Thoracic aorta endothelial cell (primary cell): ENCODE data around the gene TGIF1.

- CAGE, long polyA plus RNA: no peak
These were observed 65.3 kb upstream of the TGIF1 start for GRCh38 chr18:3384544-3385251.

- CAGE, long polyA plus RNA: no peak
These were observed 48.3 kb upstream of the TGIF1 start for GRCh38 chr18:3401575-3402252.

DNA sequence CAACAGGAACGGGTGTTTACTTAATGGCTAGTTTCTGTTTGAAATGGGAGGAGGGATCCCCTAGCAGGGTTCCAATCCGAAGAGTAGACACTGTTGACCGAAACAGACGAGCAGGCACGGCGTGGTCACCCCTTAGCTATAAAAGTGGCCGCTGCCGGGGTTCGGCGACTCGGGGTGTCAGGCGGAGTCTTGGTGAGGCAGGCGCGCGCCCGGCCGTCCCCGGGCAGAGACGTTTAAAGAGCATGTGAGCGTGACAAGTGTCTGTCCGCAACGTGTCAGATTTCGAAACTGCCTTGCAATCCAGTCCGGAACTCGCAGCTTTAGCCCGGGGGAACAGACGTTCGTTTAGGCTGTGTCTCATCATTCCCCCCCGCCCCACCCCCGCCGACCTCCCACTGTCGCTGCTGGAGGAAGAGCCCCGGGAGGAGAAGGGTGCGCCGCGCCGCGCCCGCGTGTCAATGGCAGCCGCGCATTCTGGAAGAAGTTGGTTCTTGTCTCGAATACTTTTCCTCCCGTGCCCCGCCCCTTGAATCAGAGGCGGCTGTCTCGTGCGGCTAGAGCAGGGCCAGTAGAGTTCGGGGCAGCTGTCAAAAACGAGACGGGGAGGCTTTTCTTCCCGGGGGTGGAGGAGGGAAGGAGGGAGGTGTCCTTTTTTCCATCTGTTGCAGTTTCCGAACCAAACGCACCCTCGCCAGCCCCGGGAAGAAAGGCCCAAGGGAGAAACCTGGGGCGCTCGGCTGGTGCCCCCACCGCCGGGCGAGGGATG is 615 bp upstream of the TGIF1 start:
- CAGE, long polyA plus RNA: no peak

GRCh38 chr18:3450149-3451121 is at the start of gene TGIF1:
Gene TGIF1 (plus strand): TSS chr18:3450172.
- CAGE, long polyA plus RNA: no peak

DNA sequence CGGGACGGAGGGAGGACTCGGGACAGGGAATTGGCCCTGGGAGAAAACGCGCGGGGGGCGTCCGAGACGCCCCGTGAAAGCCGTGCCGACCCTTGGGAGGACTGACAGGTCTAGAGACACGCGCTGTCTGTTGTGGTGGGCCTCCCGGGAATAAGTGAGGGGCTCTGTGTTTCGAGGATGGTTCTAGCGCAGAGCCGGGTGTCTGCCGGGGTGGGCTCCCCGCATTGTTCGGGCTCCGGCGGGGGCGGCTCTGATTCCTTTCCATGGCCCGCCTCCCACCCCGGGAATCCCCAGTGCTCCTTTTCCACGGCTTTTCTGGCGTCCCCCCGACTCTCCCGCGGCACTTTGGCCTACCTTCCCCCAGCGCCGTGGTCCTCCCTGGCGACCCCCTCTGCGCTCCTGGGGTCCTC is 1.8 kb downstream of the TGIF1 start:
- CAGE, long polyA plus RNA: no peak

DNA sequence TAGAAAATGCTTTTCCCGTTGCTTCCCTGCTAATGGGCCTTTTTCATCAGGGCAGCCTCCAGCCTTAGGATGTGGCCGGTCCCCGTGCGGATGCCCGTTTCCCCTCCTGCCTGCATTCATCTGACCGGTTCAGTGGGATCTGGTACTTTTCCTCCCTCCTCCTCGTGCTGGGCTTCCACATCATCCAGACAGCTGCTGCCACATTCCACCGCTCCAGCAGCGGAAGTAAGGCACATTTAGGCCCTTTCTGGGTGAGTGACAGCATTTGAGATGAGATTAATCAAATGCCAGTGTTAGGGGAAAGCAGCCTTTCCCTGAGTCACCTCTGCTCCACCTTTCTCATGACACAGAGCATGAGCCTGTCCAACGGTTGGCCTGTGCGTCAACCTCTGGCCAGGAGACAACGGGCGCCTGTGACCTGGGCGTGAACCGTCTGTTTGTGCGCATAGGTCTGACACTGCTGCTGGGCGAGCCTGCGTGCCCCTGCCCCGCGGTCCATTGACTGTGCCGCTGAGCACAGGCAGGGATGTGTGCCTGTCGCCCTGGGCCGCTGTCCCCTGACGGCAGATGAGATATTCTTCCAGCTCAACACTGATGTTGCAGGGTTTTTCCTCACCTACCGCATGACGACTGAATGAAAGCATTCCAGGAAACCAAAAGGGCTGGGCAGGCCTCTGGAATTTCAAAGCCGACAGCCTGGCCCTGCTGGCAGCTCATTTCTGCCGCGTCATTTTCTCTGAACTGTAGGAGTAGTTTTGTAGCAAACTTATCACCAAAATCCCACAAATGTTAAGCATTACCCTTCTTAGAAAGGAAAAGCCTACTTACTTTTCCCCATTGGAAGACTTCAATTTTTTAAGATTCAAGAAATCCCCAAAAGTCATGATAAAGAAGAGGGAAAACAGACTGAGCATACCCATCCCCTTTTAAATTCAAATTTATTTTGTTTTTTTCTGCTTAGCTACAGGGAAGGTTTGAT is 174.1 kb downstream of the TGIF1 start:
- CAGE, long polyA plus RNA: no peak

DNA sequence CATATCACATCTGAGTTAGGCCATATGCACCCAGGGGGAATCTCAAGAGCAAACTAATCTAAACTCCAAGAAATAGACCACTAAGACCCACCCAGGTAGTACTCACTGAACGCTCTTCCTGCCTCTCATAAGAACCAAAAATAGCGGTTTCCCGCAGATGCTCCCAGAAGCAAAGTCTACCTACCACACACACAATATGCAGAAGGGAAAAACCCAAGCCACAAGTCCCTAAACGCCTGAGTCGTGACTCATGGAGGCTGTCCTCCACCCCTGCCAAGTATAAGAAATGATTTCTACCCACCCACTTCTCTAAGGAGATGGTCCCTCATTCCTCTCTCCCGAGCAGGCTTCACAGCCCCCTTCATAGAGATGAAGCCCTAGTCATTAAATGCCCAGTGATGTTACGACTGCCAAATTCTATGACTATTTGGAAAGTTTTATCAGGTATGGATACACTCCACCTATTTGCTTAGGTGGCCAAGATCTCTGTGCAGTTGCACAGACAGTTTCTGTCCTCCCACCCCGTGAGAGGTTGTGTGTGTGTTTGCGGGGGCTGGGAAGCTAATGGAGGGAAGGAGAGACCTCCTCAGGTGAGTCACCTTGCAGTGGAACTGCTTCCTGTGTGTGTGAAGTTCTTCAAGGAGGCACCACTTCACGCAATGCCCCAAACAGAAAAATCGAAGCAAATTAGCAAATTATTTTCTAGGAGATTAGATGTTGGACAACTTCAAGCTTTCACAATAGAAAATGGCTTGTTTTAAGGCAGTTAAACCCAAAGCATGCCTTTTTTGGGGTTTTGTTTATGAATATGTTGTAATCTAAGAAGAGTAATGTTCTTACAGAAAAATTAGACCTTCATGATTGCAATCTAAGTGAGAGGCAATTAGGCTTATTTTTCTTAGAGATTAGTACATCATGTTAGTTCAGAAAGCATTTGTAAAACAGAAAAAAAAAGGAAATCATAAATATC is 175.1 kb downstream of the TGIF1 start:
- CAGE, long polyA plus RNA: no peak

DNA sequence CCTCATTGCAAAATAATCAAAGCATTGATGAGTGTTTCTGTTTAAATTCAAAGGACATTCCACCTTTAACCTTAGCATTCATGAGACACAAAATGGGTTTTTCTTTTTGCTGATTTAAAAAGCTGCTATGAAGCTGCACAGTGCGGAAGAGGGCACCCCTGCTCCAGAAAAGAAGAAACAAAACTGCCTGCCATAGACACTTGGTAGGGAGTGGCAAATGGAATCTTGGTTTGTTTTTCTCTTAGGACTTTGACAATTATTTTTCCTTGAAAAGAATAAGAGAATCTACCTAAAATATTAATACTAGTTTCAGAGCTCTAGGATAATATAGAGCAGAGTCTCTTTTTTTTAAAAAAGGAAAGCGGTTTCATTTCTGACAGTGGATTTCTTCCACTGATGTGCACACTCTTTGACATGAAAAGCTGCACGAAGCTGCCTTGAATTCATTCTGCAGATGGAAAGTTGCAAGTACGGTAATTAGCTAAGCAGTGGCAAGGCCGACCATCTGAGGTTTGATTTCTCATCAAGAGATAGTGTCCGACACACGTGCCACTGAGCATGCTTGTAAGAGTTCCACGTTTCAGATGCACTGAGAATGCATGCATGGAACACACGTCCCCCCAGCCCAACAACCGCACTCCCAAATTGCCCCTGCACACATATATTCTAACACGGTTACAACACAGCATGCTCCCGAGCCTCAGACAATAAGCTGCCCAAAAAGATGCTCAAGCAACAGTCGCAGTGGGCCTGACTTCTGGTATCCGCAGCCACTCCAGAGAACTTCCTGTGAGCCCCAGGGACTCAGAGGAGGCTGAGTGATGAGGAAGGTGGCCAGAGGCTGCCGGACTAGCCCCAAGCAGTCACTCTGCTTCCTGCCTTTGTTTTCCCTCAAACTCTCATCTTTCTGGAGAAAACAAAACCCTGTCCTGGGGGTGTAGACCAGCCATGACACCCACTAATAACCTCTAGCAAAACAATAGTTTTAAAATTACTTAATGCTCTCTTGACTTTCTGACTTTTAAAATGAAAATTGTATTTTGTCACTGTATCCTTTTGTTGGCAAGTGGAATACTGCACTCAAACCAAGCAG is 203.8 kb downstream of the TGIF1 start:
- CAGE, long polyA plus RNA: no peak

- CAGE, long polyA plus RNA: no peak
These were observed 488.2 kb downstream of the DLGAP1 start for GRCh38 chr18:3966675-3967505.

DNA sequence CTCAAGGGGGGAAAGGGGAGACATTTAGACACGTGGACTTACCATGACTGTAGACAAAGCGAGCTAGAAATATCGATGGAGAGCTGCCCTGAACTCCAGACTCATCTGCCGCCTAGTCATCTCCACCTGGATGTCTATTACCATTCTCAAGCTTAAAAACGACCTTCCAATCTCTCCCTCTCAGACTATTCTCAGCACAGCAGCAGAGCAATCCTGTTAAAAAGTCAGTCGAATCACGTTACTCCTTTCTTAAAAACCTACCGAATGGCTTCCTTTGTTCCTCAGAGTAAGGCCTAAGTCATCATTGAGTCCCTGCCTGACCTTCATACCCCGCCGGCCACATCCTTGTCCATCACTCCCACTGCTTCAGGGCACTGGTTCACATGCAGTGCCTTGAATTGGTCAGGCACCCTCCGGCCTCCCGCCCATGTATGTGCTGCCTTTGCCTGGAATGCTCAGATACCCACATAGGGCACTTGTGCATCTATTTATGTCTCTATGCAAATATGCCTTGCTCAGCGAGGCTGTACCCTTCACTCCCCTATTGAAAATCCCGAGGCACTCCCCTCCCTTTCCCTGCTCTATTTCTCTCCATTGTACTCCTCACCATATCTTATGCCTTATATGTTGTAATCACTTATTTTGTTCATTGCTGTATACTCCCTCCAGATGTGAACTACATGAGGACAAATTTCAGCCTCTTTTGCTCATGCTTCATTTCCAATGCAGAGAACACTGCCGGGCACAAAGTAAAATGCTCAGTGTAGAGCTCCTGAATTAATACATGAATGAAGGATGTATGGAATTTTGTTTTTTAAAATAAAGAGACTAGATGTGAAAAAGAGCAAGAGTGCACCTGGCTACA is 206.3 kb downstream of the DLGAP1 start:
- CAGE, long polyA plus RNA: no peak

GRCh38 chr18:4691817-4692293 is 236.7 kb upstream of the DLGAP1 start:
- CAGE, long polyA plus RNA: no peak

DNA sequence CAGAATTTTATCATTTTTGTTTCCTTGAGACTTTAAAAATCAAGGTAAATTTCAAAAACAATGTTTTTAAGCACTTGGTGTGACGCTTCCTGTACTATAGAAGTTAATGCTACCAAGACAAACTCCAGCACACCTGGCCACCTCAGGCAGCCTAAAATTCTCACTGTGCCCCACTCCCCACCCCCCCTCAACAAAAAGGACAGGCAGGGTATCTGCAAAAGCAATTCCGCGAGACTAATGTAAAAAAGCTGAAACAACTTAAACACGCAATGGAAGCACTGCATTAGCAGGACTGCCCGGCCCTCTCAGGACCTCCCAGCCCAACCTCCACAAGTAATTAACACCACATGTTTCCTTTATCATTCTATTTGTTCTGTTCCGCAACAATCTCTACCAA is 1.5 kb downstream of the EPB41L3 start:
- CAGE, long polyA plus RNA: no peak

- CAGE, long polyA plus RNA: no peak
These were observed 166.4 kb upstream of the TMEM200C start for GRCh38 chr18:6061647-6062142.

DNA sequence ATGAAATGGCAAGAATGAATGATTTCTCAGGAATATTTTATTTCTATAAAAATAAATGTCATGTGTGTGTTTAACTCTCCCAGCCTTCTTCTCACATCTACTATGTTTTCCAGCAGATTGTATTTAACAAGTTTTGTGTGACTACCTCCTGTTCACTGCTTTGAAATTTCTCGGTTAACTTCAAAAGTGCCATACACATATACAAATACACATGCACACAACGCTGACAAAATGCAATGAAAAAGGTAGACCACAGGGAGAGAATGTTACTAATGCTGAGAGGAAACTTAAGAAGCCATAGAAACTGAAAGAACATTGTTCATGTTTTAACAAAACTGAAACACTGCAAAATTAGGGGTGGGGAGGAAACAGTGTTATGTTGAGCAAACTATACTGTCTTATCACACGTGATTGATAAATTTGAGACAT is 165.7 kb downstream of the L3MBTL4 start:
- CAGE, long polyA plus RNA: no peak

GRCh38 chr18:6394437-6394713 is 20.3 kb downstream of the L3MBTL4 start:
- CAGE, long polyA plus RNA: no peak

DNA sequence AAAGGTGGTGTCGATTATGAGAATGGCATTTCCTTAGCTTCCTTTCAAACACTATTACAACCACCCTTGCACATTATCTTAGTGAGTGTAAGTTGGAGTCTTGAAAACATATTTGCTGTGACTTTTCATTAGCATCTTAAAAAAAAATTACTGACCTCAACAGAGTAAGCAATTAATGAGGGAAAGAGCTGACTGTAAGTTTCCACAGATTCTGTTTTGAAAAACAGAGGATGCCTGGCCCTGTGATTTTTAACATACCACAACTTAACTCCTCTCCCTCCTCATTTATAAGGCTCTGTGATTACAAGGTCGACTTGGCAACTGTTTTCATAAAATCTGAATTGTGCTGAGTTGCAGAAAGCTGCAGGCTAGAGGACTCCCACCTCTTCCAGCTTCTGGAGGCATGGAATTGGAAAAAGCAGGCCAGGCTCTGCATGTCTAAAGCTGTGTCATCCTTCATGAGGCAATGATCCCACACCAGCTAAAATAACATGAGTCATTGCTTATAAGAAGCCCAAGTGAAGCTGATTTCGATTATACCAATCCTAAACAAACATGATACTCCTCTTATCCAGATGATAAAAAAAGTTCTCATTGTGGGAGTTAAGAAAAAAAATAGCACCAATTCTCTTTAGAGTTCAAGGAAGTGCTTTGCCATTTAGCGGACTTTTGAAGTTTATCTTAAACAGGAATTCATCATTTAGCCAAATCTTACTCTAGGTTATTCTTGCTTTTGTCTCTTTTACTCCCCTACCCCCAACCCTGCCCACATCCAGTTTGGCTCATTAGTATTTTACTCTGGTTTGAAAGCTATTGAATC is 11.7 kb downstream of the ARHGAP28 start:
- CAGE, long polyA plus RNA: no peak

GRCh38 chr18:6834263-6834870 is 104.9 kb downstream of the ARHGAP28 start:
- CAGE, long polyA plus RNA: no peak

DNA sequence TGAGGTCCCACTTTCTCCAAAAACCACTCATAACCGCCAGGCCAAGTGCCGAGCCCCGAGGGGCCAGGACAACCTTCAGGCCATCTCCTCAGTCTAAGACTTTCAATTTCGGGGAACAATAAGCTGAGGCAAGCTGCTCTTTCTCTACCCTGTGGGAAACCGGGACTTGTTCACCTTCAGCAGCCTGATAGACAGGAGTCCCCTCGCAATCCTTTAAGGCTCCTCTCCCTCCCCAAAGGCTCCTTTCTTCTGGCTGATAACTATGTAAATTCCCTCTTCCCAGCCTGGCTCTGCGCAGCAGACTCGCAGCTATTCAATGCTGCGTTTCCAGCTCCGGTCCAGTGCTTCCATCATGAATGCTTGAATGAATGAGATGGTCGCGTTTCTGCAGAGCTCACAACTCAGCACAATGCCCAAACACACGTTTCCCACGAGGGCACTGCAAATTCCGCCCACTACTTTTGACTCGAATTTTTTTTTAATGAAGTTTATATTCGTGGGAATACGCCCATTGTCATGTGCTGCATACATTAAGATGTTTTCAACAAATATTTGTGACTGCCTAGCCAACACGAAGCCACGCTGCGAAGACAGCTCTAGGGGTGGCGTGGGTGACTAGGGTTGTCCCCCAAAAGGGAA is 1.3 kb downstream of the LAMA1 start:
- CAGE, long polyA plus RNA: no peak

DNA sequence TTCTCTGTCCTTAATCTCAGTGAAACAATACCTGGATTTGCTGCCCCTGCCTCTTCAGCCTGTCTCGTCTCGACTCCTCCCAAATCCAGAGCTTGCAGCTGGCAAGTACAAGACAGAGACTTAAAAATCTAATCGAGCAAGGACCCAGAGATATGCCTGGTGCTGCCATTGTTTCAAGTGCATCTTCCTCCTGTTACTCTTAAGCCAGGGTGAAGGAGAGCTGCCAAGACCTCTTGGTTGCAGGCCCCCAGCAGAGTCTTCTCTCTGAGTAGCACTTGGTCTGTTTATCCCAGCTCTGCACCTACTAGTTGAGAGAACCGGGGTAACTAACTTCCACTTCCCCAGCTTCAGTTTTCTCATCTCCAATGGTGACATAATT is 59.3 kb downstream of the LRRC30 start:
- CAGE, long polyA plus RNA: no peak

- CAGE, long polyA plus RNA: no peak
These were observed 7.3 kb upstream of the PTPRM start for GRCh38 chr18:7559652-7560292.